Myometrial cell (primary cell): ENCODE results near the gene AREL1.

DNA sequence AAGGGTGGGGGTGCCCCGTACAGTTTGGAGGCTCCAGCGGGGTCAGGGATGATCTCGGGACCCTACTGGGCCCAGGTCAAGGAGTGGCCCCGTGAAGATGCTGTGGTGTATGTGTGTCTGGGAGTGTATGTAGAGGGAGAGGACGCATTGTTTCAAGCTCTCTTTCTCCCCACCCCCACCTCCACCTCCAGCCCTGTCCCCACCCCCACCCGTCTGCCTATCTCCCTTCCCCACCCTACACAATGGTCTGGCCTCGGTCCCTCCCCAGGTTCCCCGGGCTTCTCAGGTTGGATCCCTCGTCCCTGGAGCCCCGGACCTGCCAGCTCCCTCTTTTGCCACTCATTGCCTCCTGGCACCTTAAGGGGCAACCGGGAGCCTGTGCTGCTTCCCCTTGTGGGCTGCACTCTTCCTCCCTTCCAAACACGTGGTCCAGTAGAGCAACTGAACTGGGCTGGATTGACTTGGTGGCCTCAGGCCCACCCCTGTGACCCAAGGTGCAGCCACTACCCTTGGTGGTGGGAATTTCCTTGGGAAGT lies 483 bp downstream of the VRTN start:
- RAMPAGE, long total RNA = no peak

DNA sequence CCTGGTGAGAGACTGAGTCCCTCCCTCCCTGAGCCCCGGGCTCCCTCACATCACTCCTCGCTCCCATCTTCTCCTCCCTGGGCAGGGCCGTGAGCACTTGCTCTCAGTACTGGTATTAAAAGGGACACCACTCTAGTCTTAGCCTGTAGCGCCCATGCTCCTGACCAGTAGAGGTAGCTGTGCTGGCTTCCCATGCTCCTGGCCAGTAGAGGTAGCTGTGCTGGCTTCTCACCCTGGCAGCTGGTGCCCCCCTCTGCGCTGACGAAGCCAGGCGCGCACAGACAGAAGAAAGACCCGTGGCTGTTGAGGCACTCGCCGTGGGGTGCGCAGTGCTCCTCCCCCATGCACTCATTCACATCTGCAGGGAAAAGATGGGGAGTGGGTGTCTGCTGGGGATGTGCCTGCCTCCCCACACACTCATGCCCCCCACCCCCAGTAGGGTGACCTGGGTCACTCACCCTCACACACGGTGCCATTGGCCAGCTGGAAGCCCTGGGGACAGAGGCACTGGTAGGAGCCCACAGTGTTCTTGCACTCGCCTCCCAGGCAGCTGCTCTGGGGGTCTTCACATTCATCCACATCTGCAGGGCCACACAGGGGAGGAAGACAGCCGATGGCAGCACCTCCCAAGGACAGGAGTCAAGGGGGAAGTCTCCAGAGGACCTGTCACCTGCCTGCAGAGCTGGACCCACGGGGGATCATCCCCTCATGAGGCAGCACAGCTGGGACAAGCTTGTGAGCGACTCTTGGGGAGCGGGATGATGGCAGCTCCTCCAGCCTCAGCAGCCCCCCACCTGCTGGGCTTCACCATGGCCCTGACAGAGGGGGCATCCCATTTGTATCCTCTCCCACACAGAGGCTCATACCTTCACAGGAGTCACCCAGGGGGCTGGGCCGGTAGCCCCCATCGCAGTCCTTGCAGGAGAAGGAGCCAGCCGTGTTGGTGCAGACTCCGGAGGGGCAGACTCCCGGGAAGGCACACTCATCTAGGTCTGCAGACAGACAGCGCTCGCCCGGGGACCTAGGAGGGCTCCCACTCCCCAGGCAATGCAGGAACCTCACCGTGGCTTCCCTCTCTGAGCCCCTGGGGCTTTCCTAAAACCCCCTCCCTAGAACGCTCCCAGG lies 15.2 kb downstream of the ISCA2 start:
- RAMPAGE, long total RNA = no peak

GRCh38 chr14:74514547-74515069 lies 21.0 kb downstream of the ISCA2 start:
- RAMPAGE, long total RNA = no peak

- RAMPAGE, long total RNA = no peak
These were observed 41.8 kb downstream of the LTBP2 start for GRCh38 chr14:74570261-74570669.

DNA sequence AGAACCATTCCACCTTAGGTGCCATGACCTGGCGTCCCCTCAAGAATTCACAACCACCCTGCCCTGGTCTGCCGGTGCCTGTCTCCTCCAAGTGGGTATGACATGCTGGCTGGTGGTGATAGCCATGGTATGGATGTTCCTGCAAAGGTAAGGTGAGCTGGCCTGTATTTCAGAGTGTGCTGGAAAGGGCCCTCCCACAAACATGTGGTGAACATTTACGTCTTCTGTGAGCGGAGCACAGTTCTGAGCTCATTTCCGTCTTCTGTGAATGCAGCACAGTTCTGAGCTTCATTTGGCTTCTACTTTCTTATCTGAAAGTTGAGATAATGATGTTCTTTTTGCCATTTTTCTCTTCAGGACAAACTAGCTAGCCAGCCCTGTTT lies 5.3 kb upstream of the LTBP2 start:
- RAMPAGE, long total RNA = no peak

DNA sequence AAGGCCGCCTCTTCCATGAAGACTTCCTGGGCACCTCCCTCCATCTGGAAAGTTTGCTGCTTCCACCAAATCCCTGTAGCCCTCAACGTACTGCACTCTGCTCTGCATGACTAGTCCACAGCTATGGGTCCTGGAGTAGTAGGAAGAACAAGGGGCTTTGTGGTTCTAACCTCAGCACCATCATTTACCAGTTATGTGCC lies 8.4 kb upstream of the LTBP2 start:
- RAMPAGE, long total RNA = no peak

DNA sequence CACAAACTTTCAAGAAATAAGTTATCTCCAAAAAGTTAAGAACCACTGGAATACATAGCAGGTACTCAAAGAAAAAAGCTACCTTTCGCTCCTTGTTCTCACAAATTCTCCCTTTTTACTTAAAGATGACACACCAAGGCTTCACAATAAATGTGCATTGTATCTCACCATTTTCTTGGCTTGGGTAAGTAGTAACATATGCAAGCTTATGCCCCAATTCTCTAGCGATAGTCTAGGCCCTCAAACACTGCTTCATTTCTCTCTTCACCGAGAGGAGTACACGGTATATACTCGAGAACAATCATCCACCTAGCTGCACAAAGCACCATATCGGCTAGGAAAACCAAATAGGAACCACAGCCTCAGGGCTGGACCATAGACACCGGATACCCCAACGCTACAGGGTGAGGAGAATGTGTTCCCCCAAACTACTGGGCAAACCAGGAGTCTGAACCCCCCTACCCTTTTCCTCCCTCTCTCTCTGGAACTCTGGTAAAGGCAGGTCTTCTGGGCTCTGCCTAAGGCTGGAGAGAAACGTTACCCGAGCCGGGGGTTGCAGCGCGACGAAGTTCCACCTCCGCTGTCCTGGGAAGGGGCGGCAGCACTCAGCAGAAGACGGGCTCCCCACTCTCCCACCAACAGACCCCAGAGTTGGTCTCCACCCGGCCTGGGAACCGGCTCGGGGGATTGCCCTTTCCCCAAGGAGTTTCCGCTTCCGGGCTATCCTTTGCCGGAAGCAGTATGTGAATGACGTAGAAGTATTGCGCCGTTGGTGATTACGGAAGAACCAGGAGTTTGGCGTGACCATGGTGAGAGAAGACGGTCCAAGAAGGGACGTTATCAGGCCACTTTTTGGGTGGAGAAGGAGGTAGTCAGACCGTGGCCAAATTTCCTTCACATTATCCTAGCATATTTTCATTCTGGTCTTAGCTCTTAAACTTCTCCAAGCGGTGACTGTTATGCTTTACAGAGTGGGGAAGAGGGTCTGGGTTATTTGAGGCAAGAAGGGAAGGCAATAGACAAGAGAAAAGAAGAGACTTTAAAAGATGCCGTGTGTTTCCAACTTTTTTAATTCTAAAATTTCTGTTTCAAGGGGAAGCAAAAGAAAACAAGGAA lies at the start of gene AREL1:
Gene AREL1 (minus strand): TSS at position 689 of the 1,116 bp plus-strand sequence.
- RAMPAGE, long total RNA = start-site peak on the plus strand centred at position 800 of the sequence, 26 bp wide, 139 and 280 reads in 2 replicates

- RAMPAGE, long total RNA = no peak
These were observed 35.6 kb downstream of the YLPM1 start for GRCh38 chr14:74798172-74799577.

GRCh38 chr14:74835111-74835647 lies 40.8 kb downstream of the PROX2 start:
- RAMPAGE, long total RNA = no peak

GRCh38 chr14:74942097-74942896 lies 13.1 kb downstream of the PGF start:
- RAMPAGE, long total RNA = no peak

DNA sequence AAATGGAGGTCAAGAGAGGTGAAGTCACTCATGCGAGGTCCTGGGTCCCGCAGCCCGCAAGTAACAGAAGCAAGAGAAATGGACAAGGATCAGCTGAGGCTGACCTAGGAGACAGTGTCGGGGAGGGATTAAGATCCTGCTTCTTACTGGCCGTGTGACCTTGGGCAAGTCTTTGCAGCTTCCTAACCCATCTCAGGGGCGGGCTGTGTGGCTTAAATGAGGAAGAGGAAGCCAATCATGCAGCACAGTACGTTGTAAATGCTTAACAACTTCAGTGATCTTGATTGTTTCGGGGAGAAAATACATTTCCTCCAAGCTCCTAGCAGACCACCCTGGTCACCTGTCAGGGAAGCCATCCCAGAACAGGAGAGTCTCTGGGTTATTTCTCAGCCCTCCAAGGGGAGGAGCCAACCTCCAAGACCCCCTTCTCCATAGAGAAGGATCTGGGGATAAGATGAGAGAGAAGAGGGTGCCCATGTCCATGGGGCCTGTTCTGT lies 7.2 kb upstream of the PGF start:
- RAMPAGE, long total RNA = no peak

- RAMPAGE, long total RNA = no peak
These were observed 4.0 kb downstream of the EIF2B2 start for GRCh38 chr14:75006594-75007218.

- RAMPAGE, long total RNA = no peak
These were observed 14.2 kb downstream of the MLH3 start for GRCh38 chr14:75037055-75037437.

GRCh38 chr14:75184015-75184404 lies 7.6 kb upstream of the TMED10 start:
- RAMPAGE, long total RNA = no peak

DNA sequence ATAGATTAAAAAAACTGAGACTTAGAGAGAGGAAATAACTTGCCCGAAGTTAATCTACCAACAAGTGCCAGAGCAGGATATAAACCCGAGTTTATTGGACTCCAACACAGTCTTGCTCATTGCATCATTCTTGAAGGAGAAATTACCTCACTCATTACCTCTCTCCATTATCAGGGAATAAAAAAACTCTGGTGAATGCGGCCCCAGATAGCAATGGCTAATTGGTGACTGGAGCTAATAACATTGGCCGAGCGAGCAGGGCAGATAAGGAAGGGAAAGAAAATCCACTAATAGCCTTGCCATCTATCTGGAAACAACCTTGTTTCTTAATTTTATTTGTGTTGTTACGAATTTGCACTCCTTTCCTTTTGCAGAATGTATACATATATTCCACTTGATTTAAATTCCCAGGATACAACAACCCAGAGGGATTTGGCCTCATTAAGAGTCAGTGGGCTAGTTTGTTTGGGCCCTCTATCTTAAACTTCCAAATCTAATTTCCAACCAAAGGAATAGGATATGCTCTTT lies 24.8 kb upstream of the TMED10 start:
- RAMPAGE, long total RNA = no peak

GRCh38 chr14:75229318-75229976 lies 49.2 kb upstream of the FOS start:
- RAMPAGE, long total RNA = no peak

DNA sequence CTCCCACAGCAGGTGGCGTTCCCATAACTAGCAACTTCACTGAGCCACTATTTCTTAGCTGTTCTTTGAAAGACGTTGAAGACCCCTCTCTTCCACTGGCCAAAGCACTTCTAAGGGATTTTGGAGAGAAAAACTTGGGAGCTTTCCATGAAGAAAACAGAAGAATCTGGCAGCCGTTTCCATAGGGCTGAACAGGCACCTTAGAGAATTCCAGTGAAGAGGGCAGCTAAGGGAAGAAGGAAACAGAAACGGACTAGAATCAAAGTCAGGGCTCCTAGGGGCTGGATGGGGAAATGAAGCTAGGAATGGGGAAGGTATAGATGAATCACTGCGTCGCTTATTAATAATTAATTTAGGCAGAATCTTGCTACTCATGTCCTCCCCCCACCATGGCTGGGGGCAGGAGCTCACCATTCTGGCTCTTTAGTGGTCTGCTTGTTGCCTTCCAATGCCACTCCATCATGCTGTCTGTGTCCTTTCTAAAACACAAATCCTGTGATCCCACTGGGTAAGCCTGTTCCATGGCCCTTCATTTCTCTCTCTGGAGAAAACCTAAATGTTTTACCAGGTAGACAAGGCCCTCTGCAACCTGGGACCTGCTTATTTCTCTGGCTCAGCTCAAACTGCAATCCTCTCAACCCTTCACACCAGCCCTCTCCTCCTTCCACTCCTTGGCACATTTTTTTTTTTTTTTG lies 39.5 kb upstream of the FOS start:
- RAMPAGE, long total RNA = no peak

GRCh38 chr14:75258633-75259421 lies 19.8 kb upstream of the FOS start:
- RAMPAGE, long total RNA = no peak

DNA sequence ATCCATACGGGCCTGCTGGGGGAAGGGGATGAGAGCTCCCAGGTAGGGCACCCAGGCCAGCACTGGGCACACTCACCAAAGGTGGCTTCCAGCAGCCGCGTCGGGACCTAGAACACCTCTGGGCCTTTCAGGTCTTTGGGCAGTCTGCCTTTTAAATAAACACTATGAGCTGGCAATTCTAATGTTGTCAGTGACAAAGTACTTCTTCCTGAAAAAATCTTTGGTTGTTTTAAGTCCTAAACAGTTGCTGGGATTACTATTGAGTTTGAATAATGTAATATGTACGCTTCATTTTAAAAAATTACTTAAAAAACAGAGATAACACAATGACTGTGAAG lies 13.7 kb downstream of the FOS start:
- RAMPAGE, long total RNA = no peak

DNA sequence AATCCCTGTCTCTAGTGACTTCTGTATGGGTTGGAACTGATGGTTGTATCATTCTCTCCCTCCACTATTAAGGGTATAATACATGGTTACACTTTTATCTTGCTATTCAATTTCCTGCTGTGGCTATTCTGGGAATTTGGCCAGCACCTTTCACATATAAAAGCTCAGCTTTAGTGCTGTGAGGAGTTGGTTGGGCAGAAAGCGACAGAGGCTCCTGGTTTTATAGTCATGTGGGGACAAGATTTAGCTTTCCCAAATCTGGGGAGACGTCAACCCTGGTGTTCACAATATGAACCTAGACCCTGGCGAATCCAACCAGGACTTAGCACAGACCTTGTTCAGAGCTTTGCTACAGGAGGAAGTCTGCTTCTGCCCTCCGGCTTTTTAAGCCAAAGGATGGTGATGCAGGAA lies 36.5 kb downstream of the FOS start:
- RAMPAGE, long total RNA = no peak